Left colon (tissue), 1 donor: ENCODE results near the gene PLEKHG7.

DNA sequence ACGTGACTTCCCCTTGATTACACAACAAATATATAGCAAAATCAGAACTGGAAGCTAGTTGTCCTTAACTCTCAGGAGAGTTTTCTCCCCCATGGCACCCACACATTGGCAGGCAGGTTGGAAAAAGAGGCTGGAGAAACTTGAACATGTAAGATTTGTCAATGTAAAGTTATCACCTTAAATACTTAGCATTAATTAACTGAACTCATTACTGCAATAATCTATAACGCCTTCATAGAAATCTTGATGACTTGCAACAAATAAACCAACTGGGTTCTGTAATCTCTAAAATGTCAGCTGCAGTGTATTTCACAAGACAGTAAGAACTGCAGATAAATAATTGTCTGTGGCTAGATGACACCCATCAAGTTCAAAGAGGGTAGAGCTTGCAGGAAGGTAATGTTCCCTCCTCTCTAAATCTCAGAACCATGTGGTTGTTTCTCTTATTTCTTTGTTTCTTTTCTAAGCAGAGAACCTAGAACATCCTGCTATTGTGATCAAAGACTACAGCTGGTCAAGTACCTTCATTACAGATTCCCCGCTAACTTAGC, 252.8 kb upstream of the BTG1 start:
- PRO-cap = no peak

GRCh38 chr12:92403736-92404316, 258.2 kb upstream of the BTG1 start:
- PRO-cap = unidirectional peak, minus-strand start at chr12:92403884

- PRO-cap = no peak
Observed at GRCh38 chr12:92461789-92462842, 240.7 kb upstream of the PLEKHG7 start.

DNA sequence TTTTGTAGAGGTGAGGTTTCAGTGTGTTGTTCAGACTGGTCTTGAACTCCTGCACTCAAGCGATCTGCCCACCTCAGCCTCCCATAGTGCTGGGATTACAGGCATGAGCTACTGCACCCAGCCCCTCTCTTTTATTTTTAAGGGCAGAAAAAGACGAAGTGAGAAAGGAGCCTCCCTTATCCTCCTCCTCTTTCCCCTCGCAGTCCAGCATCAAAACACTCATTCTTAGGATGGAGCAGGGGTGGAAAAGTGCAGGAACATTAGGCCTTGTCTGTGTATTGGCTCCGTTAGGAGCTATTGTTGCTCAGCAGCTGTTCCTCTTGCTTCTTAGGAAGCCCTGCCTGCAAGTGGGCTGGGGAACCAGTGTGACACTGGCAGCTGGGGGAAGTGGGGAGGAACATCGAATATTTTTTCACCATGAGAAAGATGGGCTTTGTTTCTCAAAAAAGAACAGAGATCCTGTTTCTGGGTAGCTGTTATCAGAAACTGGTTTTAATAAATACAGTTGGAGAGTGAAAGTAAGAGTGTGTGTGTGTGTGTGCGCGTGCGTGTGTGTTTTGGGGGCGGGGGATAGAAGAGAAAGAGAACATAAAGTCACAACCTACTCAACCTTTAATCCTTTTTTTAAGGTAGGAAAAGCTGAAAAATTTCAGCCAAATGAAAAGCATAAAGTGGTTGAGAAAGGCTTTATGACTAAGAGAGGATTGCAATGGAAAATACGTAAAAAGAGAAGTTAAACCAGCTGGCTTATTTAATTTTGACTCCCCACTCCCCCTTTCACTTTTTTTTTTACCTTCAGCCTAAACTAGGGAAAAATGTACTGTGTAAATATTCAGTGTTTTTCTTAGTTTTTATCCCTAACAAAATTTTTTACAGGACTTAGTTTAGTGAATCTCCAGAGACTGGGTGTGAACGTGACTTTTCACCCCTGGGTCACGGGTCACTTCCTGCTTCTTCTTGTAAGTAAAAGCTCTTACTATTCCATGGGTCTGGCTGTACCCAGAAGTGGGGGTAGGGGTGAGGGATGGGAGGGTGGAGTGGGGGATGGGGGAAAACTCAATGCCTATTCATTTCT, 197.2 kb upstream of the PLEKHG7 start:
- PRO-cap = bidirectional peak, plus-strand start at position 379 of the sequence, minus-strand start at position 329 of the sequence

DNA sequence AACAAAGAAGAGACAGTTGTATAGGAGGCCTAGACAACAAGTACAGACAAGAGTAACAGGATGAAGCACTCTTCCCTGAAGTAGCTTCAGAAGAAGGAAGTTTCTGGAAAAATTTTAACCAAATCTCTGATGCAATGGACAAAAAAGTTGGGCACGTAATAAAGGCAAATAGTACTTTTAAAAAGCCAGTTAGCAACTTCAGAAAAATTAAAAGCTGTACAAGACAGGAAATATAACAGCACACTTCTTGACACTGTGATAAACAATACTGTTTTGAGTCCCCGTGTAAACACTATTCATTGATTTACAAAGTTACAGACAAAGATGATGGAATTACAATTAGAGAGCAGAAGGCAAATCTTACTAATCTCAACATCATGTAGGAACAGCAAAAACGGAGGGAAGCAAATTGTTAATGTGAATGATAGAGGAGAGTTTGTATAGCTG, 134.0 kb upstream of the PLEKHG7 start:
- PRO-cap = no peak

DNA sequence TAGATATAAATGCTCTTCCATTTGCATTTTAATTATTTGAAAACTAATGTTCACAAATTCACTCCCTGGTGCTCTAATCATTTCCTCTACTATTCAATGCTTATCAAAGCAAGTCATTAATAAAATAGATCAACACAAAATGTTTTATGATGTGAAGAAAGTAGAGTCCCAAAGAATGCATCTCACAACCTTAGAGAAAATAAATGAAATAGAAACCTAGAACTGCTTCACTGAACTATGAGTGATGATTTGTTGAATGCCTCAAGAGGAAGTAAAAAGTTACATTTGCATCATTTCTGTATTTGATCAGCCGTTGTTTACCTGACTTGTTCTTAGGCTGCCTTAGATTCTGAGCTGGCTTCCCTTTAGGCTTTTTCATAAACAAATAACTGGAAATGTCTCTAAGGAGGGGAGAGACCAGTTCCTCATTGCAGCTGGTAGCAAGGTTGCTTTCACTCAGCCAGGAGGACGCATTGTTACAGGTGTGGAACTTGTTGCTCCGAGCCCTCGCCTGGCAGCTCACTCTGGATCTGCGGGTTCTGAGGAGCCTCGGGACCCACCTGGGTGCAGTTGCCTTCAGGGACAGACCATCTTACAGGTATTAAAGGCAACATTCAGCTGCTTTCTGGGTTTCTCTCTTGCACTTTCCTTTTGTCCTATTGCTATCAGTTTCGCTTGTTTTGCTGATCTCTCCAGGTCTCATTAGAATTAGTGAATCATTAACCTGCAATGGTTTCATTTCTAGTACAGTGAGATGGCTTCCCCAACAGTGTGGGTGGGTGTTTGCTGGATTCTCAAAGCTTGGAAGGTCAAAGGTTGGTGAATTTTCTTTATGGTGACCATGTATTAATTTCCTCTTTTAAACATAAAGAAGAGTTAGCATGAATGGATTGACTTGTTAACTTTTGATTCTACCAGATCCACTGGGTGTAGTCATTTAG, at the start of gene PLEKHG7:
Gene PLEKHG7, plus strand, starts transcription at position 455 of the 941 bp plus-strand sequence.
- PRO-cap = unidirectional peak, minus-strand start at position 661 of the sequence

DNA sequence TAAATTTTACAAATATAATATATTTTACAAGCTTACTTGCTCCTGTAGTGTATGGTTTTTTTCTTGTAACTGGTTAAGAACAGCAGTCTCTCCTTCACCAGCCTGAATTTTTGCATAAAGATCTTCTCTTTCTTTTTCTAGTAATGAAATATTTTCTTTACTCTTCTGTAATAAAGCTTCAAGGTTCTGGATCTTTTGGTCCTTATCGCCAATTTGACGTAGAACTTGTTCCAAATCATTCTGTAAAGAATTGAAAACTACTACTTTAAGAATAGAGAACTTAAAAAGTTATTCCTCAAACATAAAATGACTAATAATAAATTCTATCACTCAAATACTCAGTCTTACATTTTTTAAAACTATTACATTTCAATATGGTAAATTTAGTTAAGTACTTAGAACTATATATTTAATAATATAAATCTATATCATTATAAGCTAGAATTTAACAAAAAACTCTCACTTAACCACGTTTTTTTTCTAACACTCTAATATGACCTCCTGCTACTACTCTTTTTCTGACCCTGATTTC, 109.8 kb downstream of the EEA1 start:
- PRO-cap = no peak

DNA sequence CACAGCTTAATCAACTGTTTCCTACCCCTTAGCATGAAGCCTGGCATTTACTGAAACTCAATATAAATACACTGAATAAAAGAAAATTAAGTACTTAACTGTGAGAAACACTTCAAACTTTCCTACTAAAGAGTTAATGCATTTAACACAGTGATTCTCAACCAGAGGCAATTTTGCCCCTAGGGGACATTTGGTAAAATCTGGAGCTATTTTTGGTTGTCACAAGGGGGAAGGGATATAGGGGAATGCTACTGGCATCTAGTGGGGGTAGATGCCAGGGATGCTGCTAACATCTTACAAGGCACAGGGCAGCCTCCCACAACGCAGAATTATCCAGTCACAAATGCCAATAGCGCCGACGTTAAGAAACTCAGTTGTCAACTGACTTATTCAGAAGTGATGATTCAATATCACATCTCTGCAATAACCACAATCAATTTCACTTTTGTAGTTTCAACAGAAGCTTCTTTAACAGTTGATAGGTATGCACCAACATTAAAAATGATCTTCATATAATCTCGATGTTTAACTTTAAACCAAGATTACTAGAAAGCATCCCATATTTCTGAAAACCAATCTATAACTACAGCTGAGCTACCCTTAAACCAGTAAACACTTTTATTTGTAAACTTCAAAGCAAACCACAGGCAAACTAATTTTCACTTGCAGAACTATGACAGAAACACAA, 2.0 kb downstream of the EEA1 start:
- PRO-cap = no peak

GRCh38 chr12:93060630-93061575, 131.8 kb upstream of the EEA1 start:
- PRO-cap = no peak

GRCh38 chr12:93374371-93374901, 3.3 kb upstream of the NUDT4 start:
- PRO-cap = no peak

- PRO-cap = no peak
Observed at GRCh38 chr12:93378150-93378281, 291 bp downstream of the NUDT4 start.

DNA sequence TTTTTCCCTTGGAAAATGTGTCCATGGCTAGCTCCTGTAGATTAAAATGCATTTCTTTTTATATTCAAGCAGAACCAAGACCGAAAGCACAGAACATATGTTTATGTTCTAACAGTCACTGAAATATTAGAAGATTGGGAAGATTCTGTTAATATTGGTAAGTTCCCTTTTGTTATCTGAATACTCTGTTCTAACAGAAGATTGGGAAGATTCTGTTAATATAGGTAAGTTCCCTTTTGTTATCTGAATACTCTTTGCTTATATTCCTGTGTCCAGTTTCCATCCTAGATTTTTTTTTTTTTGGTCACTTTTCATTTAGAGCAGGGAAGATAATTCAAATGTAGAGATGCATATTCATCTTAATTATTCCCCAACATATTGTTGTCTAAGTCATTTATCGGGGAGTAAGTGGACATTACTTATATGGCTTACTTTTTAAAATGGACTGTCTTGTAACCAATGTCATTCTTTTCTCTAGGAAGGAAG, 21.0 kb downstream of the NUDT4 start:
- PRO-cap = no peak

GRCh38 chr12:93541440-93542252, 30.8 kb upstream of the SOCS2 start:
- PRO-cap = no peak

GRCh38 chr12:93569320-93570113, 3.0 kb upstream of the SOCS2 start:
- PRO-cap = no peak

GRCh38 chr12:93571833-93571954, 781 bp upstream of the SOCS2 start:
- PRO-cap = bidirectional peak, plus-strand start at chr12:93571881, minus-strand start at chr12:93571768

DNA sequence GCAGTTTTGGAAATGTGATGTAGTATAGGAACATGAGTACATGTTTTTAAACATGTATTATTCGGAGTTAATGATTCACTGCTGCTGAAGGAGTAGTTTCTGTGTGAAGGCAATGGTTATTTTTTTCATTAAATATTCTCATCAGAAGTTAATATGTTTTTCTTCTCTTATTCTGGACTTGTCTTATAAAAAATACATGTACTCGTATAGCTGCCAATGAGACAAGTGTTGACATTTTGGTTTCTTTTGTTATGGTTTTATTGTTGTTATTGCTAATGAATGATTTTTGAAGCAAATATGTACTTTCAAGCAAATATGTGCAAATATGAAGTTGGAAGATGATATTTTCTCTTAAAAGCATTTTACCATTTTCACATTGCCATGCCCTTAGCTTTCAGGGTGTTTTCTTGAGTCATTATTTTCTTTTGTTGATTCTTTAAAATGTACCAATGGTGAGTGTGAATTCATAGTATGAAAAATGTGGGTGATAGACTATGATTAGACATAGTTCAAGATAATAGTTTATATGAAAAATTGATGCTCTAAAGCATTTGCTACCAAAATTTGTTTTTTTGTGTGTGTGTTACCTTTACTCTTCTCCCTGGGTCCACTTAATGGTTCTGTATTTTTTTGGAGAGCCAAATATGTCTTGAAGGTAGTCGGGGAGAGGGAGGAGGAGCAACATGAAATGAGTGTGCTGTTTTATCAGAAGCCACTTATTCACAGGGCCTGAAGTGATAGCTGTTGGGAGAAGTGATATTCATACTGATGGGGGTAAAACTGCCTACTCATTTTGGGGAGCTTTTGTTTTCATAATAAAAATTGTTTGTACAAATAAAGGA, 28.9 kb downstream of the CRADD start:
- PRO-cap = no peak

DNA sequence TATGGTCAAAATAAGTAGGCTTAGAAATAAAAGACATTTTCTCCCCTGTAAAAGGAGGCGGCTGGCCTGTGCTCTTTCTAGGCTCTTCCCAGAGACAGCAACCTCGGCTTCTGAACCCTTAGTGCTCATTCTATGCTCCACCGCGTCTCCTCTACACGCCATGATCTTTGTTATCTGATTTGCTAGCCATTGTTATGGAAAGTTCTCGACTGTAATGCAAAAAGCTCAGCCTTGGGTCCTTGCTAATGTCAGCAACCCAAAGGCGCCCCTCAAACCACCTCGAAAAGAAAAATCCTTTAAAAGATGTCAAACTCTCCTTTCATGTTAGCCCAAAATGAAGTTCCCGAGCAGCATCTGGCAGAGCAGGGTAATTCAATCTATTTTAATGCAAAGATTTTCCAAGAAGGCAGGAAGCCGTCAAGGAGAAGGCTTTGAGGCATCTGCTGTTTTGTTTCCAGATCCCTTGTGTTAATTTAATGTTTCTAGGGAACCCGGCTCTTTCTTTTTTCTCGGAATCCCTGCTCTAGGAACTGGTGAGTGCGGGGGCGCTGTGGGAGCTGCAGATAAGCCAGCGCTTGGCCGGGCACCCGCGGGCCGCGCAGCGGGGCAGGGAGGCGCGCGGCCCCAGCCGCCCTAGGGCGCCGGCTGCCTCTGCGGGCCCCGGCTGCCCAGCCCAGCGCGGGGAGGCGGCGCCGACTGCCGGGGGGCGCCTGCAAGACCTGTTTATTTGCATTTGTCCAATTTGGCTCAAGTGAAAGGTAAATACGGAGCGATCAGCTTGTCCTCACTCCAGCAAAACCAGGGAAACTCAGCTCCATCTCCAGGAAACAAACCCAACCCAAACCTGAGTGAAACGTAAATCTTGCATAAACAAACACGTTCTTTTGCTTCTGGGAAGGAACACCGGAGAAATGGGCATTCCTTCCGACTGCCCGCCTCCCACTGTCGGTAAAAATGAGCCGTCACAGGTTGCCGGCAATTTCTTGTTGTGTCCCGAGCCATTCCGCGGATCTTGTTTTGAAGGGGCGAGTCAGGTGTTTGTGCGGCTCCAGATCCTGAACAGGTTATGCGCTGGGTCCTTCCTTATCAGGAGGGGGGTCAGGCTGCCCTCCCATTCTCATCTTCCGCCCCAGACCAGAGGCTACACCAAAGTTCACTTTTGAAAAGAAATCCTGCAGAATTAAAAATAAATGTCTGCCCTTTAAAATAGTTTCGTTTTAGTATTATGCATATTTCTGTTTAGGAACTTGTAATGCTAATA, 65.1 kb downstream of the CRADD start:
- PRO-cap = bidirectional peak, plus-strand start at position 592 of the sequence, minus-strand start at position 639 of the sequence; bidirectional peak, plus-strand start at position 978 of the sequence, minus-strand start at position 800 of the sequence

DNA sequence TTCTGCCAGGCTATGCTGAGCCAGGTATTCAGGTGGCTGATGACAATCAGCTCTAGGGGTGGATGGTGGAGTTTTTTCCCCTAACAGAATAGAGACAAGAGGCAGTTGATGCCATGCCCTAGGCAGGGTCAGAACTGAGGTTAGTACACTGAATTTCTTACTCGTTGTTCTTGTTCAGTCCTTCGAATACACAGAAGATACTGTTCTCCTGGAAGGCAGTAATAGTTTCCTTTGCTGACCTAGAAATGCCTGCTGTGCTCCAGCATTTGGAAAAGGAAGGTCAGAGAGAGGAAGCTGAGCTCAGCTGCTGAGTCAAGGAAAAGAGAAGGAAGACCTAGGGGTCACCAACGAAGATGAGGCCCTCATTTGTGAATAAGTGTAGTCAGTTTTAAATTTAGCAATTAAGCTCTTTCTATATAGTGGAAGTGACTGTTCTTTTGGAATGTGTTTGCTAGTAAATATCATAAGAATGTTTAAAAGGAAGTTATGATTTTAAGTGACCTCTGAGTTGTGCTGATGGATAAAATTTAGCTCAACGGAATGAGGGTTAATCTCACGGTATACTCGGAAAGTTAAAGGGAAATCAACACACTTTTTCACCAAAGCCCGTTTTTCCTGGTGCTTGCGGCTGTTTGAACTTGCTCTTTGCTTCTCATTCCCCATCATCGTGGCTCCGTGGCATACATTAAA, 100.2 kb downstream of the CRADD start:
- PRO-cap = no peak

DNA sequence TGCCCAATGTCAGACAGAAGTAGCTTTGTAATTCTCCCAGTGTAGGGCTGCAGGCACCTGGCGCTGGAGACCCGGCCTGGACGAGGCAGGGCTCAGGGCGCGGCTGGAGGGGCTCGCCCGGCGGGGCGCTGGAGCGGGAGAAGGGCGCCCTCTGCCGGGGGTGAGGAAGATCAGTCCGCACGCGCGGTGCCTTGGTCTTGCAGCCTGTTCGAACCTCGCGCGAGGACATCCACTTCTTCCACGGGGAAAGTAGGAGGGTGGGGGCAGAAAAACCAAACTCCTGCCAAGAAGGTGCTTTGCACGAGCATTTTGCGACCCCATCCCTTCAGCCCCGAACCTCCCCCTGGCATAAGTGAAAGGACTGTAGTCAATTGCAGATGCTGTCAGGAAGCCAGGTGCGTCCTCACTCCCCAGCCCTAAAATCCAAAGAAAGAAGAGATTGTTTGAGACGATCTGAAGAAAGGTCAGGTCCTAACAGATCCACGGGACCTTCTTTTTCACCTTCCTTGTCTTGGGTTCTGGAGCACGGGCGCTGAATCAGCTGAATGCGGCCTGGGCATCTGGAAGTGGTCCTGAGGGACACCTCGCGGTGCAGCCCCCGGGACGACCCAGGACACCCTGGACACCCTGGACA, 46.8 kb upstream of the PLXNC1 start:
- PRO-cap = no peak

- PRO-cap = no peak
Observed at GRCh38 chr12:94254403-94255230, 106.2 kb downstream of the PLXNC1 start.